Measurements from ENCODE around the gene DAGLA.

DNA sequence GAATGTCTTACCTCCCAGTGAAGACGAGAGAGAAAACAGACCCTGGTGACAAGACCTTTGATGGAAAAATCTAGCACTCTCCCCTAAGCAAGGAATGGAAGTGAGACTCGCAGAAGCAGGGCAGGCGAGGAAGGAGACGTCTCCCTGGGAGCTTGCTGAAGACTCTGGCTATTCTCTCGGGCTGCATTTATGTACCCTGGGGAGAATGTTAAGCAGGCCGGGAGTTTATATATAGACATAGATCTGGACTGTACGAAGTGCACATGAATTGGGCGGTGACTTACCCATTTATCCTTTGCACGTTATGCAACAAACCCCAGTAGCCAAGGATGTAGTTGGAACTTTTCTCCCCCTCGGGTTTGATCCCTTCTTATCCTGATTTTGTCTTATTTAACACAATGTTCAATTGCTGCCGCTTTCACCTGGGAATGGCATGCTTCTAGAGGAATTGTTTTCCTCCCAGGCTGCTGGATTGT, 18.1 kb downstream of the SDHAF2 start:
- RRBS = no CpG with 5 or more reads among the region's 11 CpGs

DNA sequence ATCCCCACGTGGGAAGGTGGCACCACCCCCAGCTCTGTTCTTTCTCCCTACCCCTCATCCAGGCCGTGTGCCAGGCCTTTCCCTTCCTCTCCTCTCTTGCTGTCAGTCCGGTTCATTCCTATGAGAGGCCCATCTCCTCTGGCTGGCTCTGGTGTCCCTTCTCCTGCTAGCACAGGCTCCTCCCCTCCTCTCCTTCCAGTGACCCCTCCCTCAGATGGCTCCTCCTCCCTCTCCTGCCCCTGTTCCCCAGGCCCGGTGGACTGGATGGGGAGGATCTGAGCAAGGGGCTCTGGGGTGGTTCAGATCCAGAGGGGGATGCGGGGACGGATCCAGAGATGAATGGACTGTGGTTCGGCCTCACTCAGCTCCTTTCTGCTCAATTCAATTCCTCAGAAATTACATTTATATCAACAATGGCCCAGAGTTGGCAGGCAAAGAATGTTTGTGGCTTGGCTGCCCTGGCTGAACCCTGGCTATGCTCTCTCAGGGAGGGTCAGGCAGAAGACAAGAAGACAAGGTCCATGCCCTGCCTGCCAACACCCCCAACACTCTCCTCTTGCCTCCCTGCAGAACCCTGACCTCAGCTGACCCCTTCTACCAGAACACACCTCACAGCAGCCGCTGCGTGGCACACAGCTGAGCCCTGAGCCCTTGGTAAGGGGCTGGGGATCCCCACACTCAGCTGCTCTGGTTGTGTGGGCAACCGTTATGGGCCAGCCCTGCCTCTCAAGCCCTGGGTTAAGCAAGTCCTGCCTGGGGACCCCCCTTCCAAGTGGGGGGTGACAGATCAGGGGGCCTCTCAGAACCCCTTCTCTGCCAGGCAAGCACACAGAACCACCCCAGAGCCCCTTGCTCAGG, 9.2 kb downstream of the PPP1R32 start:
- RRBS = no CpG with 5 or more reads among the region's 10 CpGs

GRCh38 chr11:61494344-61494860, 13.5 kb downstream of the PPP1R32 start:
- RRBS = no CpG with 5 or more reads among the region's 6 CpGs

- RRBS = no CpG with 5 or more reads among the region's 11 CpGs
Observed at GRCh38 chr11:61588628-61589102, 7.8 kb upstream of the SYT7 start.

DNA sequence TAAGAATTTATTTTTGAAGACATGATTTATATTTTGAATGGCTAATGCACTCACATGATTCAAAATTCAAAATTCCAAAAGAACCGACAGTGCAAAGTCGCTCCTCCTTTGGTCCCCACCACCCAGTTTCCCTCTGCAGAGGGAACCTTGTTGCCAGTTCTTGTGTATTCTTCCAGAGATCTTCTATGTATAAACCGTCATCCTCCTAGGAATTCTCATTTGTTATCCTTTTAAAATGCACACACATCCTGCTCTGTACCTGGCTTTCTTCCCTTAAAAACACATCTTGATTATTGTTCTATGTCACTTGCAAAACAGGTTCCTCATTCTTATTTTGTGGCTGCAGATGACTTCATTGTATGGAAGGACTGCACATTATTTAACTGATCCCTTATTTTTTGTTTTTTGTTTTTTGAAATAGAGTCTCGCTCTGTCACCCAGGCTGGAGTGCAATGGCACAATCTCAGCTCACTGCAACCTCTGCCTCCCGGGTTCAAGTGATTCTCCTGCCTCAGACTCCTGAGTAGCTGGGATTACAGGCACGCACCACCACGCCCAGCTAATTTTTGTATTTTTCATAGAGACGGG, 26.6 kb upstream of the SYT7 start:
- RRBS = no CpG with 5 or more reads among the region's 8 CpGs

GRCh38 chr11:61679780-61680736, at the start of gene DAGLA:
TSS of gene DAGLA (plus strand) at chr11:61680391.
- RRBS = 2% methylated on average over 23 of the region's 100 CpGs

GRCh38 chr11:61699783-61700735, 19.9 kb downstream of the DAGLA start:
- RRBS = 75% methylated on average over 4 of the region's 20 CpGs

GRCh38 chr11:61749547-61750531, 2.6 kb upstream of the MYRF start:
- RRBS = no CpG with 5 or more reads among the region's 30 CpGs

- RRBS = 19% methylated on average over 1 of the region's 4 CpGs
Observed at GRCh38 chr11:61772064-61772393, 19.6 kb downstream of the MYRF start.

DNA sequence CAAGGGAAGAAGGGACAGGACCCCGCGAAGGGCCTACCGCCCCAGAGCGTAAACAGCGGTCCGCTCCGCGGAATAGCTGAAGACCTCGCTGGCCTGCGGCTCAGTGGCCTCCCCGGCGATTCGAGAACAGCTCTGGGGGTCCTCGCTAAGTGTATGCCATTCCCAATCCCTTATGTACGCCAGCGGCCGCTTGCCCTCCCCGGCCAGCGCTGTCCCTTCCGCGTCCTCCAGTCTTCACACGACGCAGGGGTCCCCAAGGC, 1.1 kb downstream of the FADS1 start:
- RRBS = 1% methylated on average over 8 of the region's 23 CpGs

DNA sequence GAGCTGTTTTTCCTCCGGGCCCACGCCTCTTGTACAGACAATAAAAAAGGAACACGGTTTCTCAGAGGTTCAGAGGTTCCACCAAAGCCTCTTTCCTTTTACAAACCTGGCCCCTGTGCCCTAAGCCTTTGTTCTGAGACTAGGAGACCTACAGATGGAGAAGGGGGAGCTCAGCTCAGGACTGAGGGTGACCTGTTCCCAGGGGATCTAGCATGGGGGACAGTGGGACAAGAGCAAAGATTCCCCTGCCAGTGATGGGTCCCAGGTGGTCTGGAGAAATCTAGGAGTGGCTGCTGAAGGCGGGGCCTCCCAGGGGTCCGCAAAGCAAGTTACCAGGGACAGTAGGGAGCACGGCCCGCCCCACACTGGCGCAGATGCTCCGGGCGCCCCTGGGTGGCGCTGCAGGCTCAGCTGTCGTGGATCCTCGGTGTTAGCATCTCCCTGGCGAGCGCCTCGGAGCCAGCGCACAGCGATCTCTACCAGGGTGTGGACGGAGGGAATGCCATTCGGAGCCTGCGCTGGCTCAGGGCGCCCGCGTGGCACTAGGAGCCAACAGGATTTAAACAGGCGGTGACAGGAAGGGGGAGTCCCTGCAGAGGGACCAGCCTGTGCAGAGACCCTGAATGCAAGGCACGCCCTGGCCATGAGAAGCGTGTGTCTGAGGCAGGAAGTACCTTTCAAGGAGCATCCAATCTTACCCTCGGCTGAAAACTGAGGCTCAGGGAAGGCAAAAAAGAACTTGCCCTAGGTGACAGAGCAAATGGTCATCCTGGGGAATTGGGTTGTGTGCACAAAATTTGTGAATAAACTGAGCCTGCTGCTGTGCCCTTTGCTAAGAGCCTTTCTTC, 20.2 kb downstream of the FADS3 start:
- RRBS = no CpG with 5 or more reads among the region's 28 CpGs

DNA sequence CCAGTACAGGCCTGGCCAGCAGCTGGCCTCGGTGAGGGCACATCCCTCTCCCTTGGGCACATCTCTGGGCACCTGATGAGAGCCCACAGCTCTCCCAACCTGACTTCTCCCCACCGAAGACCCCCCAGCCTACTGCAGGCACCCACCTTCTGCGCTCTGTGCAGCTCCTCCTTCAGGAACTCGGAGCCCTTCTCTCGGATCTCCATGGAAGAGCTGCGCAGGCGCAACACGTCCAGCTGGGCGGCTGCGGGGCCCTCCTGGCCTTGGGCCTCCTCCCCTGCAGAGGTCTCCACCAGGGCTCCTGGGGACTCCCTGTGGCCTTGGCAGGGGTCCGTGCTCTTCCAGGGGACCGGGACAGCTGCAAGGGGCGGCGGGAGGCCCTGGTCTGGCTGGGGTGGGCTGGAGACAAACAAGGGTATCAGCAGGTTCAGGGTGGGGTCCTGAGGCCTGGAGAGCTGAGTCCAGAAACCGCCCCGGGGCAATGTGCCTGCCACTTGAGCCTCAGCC, 9.4 kb downstream of the RAB3IL1 start:
- RRBS = 100% methylated on average over 3 of the region's 16 CpGs

DNA sequence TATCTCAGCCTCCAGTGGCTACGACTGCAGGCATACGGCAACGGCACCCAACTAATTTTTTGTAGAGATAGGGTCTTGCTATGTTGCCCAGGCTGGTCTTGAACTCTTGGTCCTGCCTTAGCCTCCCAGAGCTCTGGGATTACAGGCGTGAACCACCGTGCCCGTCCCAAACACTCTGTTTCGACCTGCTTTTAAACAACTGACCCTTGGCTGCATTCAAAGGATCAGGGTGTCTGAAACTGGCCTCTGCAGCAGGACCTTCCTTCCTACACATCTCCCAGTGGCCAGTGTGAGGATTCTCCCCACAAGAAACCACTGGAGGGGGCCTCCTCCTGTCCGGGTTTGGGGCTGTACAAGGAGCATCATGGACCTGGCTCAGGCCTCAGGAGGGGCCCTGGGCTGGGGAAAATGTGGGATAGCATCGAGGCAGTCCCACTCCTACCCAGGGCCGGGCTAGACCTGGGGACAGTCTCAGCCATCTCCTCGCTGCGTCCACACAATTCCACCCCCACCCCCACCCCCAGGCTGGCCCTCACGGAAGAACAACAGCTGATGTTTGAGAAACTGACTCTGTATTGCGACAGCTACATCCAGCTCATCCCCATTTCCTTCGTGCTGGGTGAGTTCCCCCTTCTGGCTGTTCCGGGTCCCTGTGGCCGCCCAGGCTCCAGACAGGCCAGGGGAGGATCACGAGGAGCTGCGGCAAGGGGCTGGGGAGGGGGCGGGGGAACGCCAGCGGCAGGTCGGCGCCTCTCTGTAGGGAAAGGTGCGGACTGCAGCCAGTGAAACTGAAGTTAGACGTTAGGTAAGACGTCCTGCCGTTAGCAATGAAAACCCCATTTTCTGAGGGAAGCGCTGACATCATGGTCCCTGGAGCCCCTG, 4.7 kb downstream of the BEST1 start:
- RRBS = no CpG with 5 or more reads among the region's 29 CpGs

- RRBS = no CpG with 5 or more reads among the region's 3 CpGs
Observed at GRCh38 chr11:61962405-61962554, 5.2 kb downstream of the FTH1 start.

GRCh38 chr11:61967680-61967905, 159 bp upstream of the FTH1 start:
- RRBS = 2% methylated on average over 17 of the region's 26 CpGs

DNA sequence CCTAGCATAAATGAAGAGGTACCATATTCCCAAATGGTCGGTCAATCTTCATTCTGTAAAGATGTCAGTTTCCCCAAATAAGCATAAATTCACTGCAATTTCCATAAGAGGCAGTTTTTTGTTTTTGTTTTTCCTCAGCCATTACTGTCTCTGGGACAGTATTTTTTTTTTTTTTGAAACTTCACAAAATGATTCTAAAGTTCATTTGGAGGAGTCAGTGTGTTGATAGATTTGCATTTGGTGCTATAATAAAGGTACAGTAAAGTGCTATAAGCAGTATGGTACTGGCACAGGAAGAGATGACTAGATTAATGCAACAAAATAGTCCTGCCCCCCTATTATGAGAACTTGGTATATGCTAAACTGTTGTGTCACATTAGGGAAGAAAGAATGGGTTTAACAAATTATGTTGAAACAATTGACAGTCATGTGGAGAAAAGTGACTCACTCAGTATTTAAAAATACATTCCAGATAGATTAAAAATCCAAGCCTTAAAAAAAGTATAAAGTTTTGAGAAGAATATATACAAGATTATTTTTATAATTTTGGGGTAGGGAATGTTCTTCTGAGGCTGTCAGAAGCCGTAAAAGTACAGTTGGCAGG, 2.6 kb upstream of the FTH1 start:
- RRBS = no CpG with 5 or more reads among the region's 2 CpGs

DNA sequence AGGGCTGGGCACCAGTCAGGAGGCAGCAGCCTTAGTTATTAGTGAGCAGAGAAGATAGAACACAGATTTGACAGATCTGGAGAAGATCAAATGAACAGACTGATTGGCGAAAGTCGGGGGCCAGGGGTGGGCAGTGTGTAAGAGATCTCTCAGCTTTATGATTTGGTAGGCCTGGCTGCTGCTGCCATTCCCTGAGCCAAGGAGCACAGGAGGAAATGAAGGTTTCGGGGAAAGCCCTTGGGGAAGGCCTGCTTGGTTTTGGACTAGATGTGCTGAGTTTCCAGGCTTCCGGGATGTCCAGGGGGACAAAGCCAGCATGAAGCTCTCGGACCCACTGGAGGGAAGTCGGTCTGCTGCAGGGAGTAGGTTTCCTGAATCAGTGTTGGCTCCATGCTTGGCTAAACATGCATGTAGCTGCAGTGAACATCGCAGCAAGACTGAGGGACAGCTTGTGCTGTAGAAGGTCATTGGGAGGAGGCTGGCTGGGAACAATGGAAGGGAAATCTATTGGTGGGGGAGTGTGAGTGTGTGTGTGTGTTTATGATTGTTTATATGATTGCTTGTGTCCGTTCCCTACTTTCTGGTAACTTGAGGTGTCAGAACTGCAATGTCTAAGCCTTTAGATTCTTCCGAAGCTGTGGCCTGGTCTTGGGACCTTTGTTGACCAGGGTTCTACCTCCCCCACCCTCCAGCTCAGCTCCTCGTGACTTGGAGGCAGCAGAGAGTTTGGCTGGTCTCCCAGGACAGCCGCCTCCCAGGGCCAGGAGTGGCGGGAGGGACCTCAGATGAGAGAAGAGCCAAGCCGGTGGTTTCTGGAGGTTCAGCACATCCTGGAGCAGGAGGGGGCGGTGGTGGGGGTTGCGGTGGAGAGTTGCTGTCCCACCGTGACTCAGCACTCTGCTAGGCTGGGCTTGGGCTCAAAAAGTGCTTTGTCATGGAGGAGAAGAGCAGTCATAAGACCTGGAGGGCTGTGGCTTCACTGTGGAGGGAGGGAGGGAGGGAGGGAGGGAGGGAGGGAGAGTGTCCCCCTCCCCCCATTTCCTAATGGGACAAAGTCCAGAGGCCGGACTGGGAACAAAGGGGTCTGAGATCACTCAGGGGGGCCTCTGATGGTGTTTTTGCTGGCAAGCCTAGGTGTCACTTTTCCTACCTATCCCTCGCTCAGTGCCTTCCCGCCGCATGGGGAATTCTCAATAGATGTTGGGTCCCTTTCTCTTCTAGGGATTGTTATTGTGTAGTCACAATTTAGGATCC, 4.2 kb upstream of the FTH1 start:
- RRBS = no CpG with 5 or more reads among the region's 20 CpGs

- RRBS = no CpG with 5 or more reads among the region's 4 CpGs
Observed at GRCh38 chr11:62033625-62034081, 66.2 kb upstream of the FTH1 start.

DNA sequence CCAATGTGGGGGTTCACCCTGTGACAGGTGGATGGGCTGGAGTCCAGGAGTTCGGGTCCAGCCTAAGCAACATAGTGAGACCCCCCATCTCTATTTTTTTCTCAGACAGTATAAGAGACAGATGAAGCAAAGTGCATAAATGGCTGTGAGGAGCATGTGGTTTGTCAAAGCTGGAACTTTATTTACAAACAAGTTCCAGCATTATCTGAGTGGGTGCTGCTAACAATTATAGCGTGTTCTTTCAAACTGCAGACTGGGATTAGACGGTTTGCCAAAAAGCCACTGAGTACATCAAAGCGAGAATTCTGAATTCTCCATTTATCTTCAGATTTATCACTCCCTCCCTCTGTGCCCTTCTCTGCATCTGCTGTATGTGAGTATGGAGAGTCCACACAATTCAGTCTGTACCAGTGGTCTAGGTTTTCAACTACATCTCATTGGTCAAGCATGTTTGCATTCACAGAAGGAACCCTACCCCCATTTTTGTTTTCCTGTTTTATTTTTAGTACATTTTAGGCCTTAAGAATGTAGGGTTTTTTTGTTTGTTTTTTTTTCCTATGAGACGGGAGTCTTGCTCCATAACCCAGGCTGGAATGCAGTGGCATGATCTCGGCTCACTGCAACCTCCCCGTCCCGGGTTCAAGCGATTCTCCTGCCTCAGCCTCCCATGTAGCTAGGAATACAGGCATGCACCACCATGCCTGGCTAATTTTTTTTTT, 18.1 kb upstream of the INCENP start:
- RRBS = no CpG with 5 or more reads among the region's 9 CpGs

DNA sequence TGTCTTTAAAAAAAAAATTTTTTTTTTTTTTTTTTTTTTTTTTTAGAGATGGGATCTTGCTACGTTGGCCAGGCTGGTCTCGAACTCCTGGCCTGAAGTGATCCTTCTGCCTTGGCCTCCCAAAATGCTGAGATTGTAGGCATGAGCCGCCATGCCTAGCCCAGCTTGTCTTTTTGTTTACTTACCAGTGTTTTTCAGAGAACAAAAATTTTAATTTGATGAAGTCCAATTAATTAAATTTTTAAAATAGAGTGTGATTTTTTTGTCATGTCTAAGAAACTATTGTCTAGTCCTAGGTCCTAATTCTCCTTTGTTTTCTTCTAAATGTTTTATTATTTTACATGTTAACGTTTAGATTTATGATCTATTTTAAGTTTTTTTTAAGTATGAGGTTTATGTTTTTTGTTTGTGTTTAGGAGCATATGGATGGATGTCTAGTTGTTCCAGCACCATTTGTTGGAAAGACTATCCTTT, 29.9 kb downstream of the INCENP start:
- RRBS = no CpG with 5 or more reads among the region's 4 CpGs